Left cardiac atrium (tissue), 1 donor: ENCODE measurements around a stretch of chr2.

DNA sequence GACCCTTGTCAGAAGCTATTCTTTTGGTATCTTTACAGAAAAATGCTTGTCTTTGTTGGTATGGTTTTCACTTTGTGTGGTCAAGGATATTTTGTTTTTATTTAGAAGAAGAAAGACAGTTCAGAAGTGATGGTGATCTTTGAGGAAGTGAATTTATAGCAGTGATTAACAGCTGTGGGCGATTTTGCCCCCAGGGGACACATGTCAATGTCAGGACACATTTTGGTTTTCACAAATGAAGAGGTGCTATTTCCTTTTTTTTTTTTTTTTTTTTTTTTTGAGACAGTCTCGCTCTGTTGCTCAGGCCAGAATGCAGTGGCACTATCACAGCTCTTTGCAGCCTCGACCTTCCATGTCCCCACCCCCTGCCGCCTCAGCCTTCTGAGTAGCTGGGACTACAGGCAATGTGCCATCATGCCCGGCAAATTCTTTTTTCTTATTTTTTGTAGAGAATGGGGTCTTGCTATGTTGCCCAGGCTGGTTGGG lies 21.5 kb downstream of the MGAT5 start:
- PRO-cap = no peak

DNA sequence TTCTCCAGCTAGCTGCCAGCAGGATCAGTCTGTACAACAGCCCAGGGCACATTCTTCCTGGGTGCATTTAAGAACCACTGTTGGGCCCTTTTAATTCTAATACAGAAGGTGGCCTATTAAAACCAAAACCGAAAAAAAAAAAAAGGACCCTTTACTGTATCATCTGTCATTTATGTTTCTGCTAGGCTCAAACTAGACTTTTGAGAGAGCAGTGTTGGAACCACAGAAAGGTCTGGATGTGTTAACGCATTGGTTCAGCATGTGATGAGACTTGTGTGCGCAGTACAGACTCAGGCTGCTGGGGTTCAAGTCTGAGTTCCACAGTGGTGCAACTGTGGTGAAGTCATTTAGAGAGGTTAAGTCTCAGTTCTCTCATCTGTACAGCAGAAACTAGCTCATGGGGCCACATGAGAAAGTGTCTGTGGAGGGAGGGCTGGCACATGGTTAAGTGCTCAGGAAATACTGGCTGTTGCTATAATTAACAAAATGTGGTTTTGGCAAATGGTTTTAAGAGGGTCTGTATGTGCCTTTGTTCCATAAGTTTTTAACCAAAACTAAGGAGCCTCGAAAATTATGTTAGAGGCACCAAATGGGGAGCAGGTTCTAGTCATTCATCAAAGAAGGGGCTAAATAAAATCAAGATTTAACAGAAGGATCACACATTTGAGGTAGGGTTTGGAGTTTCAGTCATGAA lies 29.1 kb downstream of the MGAT5 start:
- PRO-cap = no peak

DNA sequence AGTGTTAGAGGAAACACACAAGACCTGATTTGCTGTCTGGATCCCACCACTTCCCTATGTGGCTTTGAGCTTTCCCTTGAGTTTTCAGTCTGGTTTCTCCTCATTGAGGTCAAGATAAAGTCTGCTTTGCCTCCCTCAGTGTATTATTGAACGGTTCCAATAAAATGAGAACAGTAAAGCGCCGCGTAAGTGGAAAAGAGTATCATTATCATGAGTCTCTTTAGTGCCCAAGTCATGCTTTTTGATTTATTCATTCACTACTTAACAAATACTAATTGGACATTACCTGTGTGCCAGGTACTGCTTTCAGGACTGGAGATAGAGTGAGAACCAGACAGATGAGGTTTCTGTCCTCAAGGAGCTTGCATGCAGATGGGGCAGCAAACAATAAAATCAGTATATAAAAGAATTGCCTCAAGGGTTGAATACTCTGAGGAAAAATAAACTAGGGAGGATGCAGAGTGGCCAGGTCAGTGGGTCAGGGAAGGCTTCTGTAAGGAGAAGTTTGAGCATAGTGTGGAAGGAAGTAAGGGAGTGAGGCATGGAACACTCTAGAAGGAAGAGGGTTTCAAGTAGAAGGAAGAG lies 74.6 kb downstream of the MGAT5 start:
- PRO-cap = no peak

- PRO-cap = no peak
These were observed 97.1 kb downstream of the MGAT5 start for GRCh38 chr2:134350937-134351467.

- PRO-cap = no peak
These were observed 107.7 kb downstream of the MGAT5 start for GRCh38 chr2:134361499-134362067.

DNA sequence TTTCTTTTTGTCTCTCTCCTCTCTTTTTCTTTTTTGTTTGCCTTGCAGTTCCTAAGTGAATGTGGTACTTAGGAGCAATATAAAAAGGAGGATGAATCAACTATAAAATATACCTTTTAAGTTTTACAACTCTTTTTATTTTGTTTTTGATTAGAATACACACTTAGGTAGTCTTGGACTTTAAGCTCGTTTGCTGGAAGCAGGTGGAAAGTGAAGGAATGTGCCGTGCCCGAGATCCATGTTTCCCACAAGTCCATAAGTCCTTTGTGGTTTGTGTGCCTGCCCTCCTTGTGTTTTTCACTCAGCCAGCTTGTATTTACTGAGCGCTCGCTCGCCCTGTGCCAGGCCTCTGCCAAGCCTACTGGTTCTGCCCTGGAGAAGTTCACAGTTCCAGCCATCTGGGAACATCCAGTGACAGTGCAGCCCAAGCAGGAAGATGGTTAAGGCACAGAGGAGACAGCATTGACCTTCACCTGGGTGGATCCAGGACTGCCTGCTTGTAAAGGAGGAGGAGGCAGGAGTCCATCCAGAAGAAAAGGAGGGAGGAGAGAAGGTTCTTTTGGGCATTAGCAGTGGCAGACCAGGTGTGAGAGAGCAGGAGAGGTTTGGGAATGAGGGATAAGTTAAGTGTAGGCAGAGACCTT lies 142.7 kb downstream of the MGAT5 start:
- PRO-cap = no peak

- PRO-cap = no peak
These were observed 192.6 kb downstream of the MGAT5 start for GRCh38 chr2:134446405-134446963.

DNA sequence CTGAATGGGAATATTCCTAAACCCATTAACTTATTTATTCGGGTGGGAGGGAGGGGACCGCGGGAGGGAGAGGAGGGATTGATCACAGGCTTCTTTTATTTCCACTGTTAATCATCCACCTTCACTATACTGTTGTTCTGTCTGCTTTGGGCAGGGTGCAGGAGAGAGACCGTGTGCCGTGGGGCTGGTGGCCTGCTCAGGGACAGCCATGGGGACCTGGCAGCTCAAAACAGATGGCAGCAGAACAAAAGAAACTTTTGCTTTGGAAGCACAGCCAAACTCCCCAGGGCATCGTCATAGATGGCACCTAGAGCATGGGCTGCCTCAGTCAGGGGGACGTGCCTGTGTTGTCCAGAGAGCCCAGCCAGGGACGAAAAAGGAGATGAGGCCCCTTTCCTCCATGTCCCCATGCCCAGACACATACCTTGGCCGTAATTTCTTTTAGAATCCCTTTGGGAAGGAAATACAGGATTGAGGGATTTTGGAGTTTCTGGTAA lies 195.4 kb downstream of the MGAT5 start:
- PRO-cap = no peak

GRCh38 chr2:134706746-134707444 lies 11.9 kb downstream of the TMEM163 start:
- PRO-cap = no peak

DNA sequence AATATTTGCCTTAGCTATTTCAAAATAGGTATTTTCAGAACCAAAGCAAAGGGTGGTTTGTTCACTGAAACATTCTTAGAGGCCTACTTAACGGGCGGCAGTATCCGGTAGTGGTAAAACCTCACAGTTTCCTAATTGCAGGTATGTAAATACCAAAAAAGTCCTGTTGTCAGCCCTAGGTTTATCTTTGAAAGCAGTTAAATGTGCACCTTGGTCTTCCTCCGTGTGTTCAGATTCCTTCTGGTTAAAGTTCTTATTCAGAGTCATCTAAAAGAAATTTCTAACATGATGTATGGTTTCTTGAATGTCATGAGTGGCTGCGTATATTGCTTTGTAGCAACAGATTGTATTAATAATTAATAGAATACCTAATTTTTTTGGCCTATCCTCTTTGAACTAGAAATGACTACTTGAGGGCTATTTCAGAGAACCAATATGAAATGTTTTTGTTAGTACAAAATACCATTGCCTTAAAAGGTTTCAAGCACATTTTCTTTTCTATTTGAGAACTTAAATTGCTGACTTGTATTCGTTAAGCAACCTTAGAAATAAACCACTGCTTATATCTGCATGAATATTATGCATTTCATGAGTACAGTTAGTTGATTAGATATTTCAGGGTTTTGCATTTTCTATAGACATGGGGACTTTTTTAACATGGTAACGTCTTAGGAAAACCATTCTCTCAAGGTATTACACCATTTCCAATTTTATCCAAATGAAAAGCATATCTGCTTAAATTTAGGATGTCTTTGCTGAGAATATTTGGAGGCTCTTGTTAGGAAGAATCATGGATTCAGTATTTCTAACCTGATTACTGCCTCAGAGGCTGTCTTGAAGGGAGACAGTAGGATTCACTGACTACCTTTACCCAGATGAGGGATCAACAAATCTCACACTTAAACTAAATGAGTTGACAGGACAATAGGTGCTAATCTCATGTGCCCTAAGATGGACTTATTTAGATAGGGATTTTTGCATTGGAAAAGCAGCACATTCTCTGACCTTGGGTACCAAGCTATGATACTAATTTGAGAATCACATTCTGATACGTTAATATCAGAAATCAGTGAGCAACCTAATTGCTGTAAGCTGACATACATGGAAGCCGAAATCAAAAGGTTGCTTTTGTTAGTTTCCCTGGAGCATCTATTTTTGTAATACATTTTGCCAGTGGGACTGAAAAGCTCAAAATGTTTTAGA lies 39.3 kb downstream of the CCNT2 start:
- PRO-cap = no peak

DNA sequence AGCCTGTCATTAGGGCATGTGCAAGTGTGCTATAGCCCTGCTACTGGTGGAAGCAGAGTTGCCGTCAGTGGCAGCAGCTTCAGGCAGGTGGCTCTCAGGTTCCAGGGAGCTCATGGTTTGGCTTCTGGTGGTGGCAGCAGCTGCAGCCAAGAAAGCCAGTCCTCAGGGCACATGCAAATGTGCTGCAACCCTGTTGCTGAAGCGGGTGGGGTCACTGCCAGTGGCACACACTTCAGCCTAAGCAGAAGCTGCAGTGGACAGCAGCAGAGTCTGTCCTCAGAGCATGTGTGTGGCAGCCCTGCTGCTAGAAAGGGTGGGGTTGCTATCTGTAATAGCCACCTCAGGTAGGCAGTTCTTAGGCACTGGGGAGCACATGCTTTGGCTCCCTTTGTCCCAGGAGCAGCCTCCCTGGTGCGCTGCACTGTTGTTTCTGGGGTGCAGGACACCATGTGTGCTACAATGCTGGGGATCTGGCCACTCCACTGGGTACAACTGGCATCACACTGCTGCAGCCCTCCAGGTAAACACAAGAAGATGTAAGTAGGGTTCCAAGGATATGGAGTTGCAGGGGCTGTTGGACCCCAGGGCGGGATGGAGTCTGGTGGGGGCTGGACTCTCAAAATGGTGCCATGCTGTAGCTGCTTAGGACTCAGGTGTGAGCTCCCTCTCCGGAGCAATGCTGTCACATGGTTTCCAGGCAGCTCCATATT lies 57.1 kb downstream of the CCNT2 start:
- PRO-cap = no peak

- PRO-cap = no peak
These were observed 4.7 kb downstream of the RAB3GAP1 start for GRCh38 chr2:135056709-135057256.

GRCh38 chr2:135604602-135605214 lies 73.4 kb downstream of the R3HDM1 start:
- PRO-cap = no peak

- PRO-cap = no peak
These were observed 732 bp downstream of the UBXN4 start for GRCh38 chr2:135742434-135742740.

- PRO-cap = no peak
These were observed 6.5 kb downstream of the UBXN4 start for GRCh38 chr2:135747987-135748687.

- PRO-cap = no peak
These were observed 13.6 kb downstream of the UBXN4 start for GRCh38 chr2:135755099-135755861.

DNA sequence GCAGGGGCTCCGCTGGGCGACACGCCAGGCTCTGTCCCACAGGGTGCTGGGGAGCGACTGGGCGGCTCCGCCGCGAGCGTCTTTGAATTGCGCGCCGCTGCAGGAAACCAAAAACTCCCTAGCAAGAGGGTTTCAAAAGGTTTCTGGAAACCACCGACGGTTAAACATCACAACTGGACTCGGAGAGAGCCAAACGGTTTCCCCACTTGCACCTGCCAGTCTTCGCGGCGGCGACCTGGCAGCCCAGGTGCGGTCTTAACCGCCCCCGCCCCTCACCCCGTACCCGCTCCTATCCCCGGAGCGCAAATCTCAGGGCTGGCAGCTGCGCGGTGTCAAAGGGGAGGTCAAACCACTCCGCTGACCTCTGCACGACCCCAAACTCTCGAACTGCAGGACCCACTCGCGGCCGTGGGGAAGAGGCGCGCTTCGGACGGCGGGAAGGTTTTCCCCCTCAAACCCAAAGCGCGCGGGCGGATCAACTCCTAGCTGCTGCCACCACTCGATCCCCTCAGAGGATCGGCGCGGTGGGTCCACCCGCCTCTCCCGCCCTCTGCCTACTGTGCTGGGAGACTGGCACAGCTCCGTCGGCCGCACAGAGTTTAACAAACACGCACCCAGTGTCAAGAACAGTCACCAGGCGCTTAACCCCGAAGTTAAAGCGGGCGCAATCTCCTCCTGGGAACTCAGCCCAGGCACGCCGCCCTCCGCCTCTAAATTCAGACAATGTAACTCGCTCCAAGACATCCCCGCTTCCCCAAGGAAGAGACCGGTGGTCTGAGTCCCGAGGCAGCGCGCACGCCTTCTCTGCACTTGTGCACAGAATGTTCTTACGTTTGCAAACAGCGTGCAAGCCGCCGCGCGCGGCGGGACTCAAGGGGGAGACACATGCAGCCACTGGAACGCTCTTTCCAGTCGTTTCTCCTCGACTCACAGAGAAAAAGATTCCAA lies 760 bp downstream of the CXCR4 start:
- PRO-cap = no peak

- PRO-cap = no peak
These were observed 6.0 kb upstream of the CXCR4 start for GRCh38 chr2:136123948-136124360.

DNA sequence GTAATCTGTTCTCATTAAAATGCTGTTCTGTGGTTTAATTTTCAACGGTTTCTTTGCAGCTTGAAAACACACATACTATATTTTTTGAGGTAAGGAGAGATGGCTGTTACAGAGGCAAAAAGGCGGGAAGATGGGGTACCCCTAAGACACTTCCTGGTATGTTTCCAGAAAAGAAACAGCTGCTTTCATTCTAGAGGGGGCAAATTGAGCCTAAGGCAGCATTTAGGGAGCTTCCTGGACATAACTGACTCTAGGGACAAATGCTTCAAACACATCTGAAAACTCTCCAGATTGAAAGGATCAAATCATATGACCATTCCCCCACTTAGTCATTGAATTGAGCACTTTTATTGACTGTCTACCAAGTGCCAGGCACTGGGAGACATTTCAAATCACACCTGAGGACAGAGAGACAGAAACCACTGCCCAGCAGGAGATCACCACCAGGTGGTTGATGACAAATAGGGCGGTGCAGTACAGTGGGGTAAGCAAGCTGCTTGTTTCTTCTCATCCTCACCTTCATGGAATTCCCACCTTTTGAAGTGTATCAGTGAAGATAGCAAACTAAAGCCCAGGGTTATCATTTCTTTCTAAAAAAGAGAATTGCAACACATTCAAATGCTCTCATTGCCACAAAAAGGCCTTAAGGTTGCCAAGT lies 18.9 kb upstream of the CXCR4 start:
- PRO-cap = no peak

GRCh38 chr2:136322486-136323007 lies 204.6 kb upstream of the CXCR4 start:
- PRO-cap = no peak